OCI-LY7 (cell line): ENCODE results near the gene SYTL1.

- PRO-cap: no peak
- RAMPAGE, long total RNA: no peak
Observed at GRCh38 chr1:27070923-27071450, 58.3 kb upstream of the TENT5B start.

DNA sequence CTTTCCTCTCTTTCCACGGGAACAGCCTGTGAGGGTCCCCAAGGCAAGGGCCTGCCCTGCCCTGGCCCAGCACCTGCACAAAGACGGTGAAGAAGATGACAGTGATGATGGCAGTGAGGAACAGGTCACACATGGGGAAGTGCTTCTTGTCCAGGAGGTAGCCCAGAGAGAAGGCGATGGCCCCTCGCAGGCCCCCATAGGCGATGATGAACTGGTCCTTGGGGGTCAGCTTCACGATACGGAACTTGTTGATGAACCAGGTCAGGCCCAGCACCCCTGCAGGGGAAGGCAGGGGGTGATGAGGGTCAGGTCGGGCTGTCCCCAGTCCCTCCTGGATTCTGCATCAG lies 49.1 kb downstream of the SLC9A1 start:
- PRO-cap: no peak
- RAMPAGE, long total RNA: no peak

- PRO-cap: no peak
- RAMPAGE, long total RNA: no peak
Observed at GRCh38 chr1:27106546-27106918, 48.4 kb downstream of the SLC9A1 start.

- PRO-cap: unidirectional peak, plus-strand start at chr1:27112299
- RAMPAGE, long total RNA: no peak
Observed at GRCh38 chr1:27111498-27112546, 43.1 kb downstream of the SLC9A1 start.

DNA sequence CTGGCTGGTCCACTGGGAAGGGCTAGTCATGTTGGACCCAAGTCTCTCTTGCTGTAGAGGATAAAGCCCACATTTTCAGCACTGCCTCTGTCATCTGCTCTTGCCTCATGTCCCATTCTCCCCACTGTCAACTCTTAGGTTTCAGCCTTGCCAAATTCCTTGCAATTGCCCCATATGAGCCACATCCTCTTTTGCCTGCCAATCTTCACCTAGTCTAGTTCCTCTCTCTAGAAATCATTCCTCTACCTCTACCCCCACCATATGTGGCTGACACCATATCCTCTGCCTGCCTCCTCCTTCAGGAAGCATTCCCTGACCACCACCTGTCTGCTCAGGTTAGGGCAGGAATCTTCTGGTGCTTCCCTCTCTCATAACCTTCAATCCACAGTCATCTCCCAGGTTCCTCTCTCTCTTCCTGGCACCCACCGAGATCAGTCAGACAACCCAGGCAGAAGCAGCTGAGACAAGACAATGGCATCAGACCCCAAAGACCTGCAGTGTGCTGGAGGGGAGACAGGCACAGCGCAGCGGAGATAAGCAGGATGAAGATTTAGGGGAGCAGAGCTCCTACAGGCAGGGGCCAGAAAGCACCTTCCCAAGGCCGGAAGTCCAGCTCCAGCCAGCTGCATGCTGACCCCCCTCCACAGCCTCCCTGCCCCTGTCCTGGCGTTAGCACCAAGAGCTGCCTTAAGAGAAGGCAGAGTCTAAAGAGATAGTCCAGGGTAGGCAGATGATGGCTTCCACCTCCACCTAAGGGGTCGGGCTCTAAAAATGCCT lies 38.1 kb downstream of the SLC9A1 start:
- PRO-cap: no peak
- RAMPAGE, long total RNA: no peak

- PRO-cap: bidirectional peak, plus-strand start at chr1:27341686, minus-strand start at chr1:27341613; bidirectional peak, plus-strand start at chr1:27341729, minus-strand start at chr1:27341732; bidirectional peak, plus-strand start at chr1:27342020, minus-strand start at chr1:27341950
- RAMPAGE, long total RNA: no peak
Observed at GRCh38 chr1:27341533-27342470, at the start of gene SYTL1. SYTL1 (plus strand) TSS chr1:27342022.

DNA sequence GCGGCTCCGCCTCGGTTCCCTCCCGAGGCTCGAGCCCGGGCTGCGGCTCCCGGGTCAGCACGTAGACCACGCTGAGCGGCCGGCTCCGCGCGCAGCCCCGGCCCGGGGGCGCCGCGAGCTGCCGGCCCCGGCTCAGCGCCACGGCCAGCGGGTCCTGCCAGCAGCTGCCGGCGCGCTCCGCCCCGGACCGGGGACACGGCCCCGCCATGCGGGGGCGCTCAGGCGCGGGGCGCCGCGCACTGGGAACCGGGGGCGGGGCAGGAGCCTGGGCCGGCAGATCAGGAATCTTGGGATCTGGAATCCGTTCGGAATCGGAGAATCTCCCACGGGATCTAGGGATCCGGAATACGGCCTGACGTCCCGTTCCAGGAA lies 385 bp downstream of the MAP3K6 start:
- PRO-cap: no peak
- RAMPAGE, long total RNA: no peak

DNA sequence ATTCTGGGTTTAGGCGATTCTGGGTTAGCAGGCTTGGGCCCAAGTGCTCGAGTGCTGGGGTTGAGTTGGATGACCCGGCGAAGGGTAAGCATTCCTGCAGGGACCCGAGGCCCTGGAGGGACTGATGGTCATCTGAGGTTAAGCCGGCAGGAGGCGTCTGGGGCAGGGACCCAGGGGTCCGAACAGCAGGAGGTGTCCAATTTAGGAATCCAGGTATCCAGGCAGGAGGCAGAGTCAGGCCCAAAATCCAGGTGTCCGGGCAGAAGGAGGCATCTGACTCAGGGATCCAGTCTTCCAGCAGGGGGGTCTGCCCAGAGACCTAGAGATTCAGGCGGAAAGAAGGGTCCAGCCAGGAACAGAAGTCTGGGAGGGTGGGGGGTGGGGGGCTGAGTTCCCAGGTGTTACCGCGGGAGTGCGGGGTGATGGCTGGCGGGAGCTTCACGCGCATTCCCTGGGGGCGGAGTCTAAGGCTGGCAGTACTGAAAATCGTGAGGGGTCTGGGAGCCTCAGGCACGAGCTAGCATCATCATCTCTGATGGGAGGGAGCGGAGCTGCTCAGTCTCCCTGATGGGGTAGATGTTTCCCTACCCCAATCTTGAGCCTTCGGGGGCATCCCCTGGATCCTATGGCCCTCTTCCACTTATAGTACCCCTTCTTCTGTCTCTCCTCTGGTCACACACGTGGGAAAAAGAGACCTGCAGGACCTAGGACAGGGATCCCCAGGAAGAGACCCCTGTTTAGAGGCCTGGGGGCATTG lies 610 bp downstream of the GPR3 start:
- PRO-cap: no peak
- RAMPAGE, long total RNA: no peak

DNA sequence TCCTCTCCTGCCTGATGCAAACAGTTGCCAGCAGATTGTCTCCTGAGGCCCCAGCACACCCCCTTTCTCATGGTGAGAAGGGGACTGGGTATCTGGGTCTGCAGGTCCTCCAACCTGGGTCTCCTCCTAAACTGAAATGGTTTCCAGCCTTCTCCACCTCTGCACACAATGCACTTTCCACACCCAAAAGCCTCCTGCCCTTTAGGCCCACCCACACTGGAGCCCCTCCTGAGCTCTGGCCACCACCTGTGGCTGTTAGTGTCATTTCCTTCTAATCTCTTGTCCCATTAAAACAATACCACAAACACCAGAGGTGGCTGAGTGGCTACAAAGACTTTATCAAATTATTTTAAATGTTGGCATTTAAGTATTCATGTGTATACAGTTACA lies 11.5 kb downstream of the GPR3 start:
- PRO-cap: no peak
- RAMPAGE, long total RNA: no peak

GRCh38 chr1:27407354-27408480 lies 15.3 kb downstream of the GPR3 start:
- PRO-cap: no peak
- RAMPAGE, long total RNA: no peak

DNA sequence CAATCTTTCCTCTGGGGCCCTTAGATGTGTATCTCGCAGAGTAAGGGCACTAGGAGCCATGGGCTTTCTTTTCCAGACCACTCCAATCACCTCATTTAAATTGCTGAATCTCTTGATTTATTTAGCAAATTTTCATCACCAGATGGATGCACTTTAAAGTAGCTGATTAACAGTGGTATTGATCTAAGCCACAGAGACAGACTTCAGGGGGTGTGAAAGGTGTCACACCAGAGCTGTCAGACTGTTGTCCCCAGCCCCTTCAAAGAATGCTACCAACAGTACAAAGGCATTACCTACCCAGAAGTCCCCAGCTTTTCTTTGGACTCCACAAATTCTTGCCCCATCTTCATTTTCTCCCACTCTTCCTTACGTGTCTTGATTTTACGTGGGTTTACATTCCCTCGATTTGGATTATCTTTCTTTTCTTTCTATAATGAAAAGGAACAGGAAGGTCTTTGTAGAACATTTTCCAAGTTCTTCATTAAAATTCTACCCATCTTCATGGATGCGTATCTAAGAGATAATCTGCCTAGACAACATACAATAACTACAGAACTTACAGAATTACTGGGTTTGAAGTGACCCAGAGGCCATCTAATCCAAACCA lies 22.2 kb downstream of the GPR3 start:
- PRO-cap: no peak
- RAMPAGE, long total RNA: no peak

GRCh38 chr1:27504169-27505720 lies 14.8 kb upstream of the WASF2 start:
- PRO-cap: no peak
- RAMPAGE, long total RNA: no peak

- PRO-cap: no peak
- RAMPAGE, long total RNA: no peak
Observed at GRCh38 chr1:27545186-27545619, 55.2 kb upstream of the WASF2 start.

GRCh38 chr1:27554168-27554701 lies 49.7 kb downstream of the AHDC1 start:
- PRO-cap: no peak
- RAMPAGE, long total RNA: no peak

DNA sequence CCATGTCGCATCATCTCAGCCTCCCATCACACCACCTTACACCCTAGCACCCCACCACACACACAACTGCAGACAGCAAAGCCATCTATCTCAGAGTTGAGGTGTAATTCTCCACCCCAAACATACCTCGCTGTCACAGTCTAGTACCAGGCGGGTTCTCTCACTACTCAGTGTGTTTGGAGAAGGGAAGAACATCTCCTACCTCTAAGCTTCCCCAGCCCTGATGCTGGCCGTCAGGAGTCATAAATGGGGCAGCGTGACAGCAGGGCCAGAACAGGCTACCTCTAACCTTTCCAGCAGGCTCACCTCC lies 34.6 kb downstream of the AHDC1 start:
- PRO-cap: no peak
- RAMPAGE, long total RNA: no peak

DNA sequence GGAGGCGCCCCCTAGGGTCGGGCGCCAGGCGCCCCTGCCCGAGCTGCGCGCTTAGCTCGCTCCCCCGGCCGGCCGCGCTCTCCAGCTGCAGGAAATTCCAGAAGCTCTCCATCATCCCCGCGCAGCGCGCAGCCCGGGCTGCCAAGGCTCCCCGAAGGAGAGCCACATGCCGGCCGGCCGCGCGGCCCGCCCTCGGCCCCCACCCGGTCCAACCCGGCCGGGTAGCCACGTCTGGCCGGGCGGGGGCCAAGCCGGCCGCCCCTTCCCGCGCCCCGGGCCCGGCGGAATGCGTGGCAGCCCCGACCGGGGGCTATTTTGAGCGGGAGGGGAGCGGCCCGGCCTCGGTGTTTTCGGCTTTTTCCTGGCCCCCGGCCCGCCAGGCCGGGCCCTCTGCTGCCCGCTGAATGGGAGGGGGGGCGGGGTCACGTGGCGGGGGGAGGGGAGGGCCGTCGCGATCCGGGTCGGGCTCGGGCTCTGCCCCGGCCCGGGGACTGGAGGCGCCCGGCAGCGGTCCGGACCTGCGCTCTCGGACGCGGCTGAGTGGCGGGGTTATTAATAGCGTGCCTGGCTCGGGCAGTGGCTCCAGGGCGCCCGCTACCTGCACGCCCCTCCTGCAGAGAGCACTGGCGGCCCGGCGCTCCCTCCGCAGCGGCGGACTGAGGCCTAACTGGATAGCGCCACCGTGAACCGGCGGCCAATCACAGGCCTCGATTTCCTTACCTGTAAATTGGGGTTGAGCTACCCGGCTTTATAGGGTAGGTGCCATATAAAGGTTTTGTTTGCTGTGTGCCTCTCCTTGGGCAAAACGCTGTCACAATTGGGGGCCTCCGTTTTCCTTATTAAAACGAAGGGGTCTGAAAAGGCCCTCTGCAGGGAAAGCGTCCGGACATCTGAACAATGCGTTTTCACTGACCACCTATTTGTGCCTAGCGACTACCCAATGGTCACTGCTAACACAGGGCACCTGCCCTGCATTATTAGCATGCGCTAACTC lies 28.2 kb downstream of the AHDC1 start:
- PRO-cap: no peak
- RAMPAGE, long total RNA: no peak

GRCh38 chr1:27599701-27600915 lies 3.8 kb downstream of the AHDC1 start:
- PRO-cap: no peak
- RAMPAGE, long total RNA: no peak

DNA sequence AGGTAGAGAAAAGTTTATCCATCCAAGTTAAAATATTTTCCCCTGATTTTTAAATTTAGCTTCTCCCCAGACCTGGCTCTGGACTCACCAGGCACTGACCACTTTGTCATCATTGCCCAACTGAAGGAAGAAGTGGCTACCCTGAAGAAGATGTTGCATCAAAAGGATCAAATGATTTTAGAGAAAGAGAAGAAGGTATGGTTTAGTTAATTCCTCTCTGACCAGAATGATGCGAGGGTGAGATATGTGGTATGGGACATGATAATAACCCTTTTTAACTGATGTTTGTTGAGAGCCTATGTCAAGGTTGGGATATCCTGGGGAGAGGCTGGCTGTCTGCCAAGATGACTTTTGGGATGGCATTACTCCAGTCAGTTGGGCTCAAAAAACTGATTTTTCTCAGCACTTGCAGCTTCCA lies 17.9 kb upstream of the STX12 start:
- PRO-cap: no peak
- RAMPAGE, long total RNA: no peak

GRCh38 chr1:27886096-27886661 lies 13.8 kb downstream of the THEMIS2 start:
- PRO-cap: no peak
- RAMPAGE, long total RNA: no peak

- PRO-cap: no peak
- RAMPAGE, long total RNA: no peak
Observed at GRCh38 chr1:27886949-27887593, 14.7 kb downstream of the THEMIS2 start.